Tongue (tissue), 2 donors: ENCODE results near the gene C10orf143.

DNA sequence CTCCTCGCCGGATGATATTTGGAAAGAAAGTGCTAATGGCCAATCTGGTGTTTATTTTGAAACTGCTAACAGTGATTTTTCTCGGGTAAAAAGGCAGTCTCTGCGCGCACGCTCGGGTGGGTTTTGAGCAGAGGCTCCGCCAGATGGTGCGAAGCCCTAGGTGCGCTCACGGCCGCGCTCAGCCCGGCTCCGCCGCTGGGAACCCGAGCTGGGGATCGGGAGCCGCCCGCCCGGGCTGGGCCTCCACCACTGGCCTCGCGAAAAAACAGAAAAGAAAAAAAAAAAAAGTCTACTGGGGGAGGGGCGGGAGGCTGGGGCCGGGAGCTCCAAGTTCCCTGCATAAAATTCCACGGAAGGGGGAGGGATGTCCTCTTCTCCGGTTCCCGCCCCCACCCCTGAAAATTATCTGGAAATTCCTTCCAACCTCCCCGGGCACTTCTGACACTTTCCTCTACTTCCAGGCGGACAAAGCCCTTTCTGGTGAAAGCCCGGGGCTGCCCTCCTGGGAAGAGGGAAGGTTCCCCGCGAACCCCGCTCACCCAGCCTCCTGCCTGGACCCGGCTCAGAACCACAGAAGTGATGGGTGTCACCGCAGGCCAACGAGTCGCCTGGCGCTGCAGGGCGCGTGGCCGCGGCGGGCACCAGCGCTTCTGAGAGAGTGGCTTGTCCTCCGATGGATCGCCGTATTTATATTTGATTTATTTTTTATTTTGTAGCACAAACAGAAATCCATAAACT, 4.1 kb downstream of the EBF3 start:
- RAMPAGE, long total RNA: no peak

DNA sequence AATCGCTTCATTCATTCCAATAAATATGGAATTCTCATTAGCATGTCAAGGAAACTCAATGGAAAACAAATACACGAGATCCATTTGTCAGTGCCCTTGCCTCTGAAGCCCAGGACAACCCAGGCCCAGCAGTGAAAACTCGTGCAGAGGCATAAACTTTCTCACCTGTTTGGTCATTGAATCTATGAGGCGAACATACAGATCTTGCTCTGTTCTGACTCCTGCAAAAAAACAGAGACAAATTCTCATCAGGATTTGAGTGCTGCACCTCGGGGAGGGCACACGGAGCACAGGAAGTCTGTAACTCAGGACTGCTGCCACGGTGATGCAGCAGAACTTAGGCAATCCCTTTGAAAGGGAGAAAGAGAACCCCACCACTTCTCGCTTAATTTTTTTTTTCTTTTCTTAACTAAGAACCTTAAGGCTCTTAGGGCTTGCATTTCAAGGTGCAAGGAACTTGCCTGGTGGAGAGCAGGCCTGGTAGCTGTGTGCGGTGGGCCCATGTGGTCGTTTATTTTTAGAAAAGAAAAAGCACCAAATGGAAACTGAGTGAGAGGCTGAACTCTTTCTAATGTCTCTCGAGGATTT, 2.0 kb downstream of the EBF3 start:
- RAMPAGE, long total RNA: no peak

DNA sequence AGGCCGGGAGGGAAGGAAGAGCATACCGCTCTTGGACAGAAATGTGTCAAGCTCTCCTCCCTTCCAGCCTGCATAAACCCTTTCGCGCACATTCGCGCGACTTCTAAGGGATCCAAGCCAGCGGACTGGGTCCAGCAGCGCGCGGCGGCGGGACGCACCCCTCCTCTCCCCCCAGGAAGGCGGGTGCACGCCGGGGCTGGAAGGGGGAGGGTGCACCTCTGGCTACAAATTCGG, 6.6 kb upstream of the EBF3 start:
- RAMPAGE, long total RNA: no peak

DNA sequence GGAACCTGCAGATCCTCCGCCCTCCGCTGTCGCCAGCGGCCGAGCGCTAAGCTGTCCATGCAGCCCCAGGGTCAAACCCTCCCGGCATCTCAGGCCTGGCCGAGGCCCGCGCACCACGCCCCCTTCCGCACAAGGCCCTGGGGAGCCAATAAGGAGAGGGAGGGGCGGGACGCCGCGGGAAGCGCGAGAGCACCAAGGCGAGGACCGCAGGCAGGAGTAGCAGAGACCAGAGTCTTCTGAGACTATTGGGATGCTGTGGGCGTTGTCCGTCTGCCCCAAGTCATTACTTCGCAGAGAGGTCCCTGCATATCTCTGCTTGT, at the start of gene C10orf143:
C10orf143 (minus strand) TSS at position 117 of the 320 bp plus-strand sequence.
- RAMPAGE, long total RNA: no peak

DNA sequence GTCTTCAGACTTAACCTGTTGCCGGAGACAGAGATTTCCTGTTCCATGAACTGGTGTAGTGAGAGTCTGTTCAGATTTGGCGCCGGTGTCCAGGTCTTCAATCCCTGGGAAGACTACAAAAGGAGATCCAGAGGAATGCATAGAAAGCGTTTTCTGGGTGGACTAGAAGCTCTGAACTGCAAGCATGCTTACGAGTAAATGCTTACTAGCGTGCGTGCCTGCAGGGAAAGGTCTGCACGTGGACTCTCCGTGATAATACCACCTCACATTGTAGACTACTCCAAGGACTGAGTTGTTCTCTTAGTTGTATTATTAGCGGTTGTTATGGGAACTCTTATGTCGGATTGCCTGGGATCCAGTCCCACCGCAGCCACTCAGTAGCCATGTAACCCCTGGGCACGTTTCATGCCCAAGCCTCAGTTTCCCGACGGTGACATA, 958 bp downstream of the GLRX3 start:
- RAMPAGE, long total RNA: no peak

DNA sequence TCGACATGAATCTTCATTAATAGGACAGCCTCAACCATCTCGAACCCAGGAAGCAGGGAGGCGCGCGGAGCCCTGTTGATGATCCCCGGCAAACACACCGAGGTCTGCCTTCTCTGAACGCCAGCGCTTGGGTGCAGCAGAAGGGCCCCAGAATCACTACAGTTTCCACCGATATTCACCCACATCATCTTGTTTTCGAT, 563.6 kb downstream of the TCERG1L start:
- RAMPAGE, long total RNA: no peak

DNA sequence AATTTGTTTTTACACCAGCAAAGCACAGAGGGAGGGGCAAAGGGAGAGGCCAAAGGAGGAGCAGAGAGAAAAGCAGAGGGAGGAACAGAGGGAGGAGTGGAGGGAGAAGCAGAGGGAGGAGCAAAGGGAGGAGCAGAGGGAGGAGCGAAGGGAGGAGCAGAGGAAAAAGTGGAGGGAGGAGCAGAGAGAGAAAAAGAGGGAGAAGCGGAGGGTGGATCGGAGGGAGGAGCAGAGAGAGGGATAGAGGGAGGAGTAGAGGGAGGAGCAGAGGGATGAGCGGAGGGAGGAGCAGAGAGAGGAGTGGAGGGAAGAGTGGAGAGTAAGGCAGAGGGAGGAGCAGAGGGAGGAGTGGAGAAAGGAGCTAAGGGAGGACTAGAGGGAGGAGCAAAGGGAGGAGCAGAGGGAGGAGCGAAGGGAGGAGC, 73.8 kb upstream of the TCERG1L start:
- RAMPAGE, long total RNA: no peak

GRCh38 chr10:131911454-131912391, 10.9 kb downstream of the PPP2R2D start:
- RAMPAGE, long total RNA: no peak

DNA sequence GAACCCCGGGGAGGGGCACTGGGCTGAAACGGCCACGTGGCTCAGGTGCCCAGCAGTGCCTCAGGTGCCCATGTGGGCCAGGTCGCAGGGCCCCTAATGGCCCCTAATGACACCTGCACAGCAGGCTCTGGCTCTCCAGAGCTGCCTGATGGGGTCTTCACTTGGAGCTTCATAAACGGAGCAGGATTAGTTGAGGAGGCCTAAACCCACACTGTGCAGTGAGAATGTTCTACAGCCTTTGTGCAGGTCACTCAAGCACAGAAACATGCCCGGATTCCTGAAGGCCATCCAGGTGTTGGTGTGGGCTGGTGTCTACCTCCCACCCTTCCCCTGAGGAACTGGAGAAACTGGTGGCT, 32.8 kb upstream of the DPYSL4 start:
- RAMPAGE, long total RNA: no peak

GRCh38 chr10:132175797-132176858, 10.6 kb upstream of the DPYSL4 start:
- RAMPAGE, long total RNA: no peak

DNA sequence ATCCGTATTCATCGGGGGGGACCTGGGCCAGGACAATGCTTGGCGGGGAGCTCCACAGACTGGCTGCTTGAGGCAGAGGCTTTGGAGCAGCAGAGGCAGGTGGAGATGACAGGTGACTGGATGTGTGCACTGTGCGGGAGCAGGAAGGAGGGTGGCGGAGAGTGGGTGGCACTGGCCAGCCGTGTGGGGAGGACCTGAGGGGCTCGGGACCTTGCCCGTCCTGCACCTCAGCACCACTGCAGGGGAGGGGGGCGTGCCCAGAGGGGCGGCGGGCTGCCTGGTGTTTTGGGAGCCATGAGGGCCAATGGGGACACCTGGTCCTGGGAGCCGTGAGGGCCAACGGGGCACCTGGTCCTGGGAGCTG, 13.3 kb downstream of the PWWP2B start:
- RAMPAGE, long total RNA: no peak

DNA sequence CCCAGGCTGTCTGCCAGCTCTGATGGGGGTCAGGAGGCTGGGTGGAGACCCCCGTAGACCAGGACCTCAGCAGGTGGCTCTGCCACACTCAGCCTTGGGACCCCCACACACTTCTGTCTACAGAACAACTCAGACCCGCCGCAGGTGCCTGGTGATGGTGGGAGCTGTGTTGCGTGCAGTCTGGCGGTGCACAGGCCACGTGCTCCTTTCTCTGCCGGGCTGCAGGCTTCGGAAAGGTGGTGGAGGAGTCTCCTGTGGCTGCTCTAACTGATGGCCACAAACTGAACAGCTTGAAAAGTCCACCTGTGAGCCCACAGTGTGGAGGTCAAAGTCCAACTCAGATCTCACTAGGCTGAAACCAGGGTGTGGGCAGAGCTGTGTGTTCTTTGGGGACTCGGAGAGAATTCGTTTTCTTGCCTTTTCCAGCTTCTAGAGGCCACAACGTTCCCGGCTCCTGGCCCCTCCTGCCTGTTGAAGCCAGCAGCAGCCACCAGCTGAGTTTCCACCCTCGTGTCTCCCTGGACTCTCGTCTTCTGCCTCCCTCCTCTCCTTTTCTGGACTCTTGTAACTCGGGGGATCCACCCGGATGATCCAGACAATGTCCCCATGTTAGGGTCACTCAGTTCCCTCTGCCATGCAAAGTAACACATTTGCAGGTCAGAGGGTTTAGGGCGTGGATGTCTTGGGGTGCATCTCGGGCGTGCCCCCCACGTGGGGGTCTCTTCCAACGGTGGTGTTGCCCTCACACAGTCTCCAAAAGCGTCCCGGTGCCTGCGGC, 62.6 kb downstream of the PWWP2B start:
- RAMPAGE, long total RNA: no peak

DNA sequence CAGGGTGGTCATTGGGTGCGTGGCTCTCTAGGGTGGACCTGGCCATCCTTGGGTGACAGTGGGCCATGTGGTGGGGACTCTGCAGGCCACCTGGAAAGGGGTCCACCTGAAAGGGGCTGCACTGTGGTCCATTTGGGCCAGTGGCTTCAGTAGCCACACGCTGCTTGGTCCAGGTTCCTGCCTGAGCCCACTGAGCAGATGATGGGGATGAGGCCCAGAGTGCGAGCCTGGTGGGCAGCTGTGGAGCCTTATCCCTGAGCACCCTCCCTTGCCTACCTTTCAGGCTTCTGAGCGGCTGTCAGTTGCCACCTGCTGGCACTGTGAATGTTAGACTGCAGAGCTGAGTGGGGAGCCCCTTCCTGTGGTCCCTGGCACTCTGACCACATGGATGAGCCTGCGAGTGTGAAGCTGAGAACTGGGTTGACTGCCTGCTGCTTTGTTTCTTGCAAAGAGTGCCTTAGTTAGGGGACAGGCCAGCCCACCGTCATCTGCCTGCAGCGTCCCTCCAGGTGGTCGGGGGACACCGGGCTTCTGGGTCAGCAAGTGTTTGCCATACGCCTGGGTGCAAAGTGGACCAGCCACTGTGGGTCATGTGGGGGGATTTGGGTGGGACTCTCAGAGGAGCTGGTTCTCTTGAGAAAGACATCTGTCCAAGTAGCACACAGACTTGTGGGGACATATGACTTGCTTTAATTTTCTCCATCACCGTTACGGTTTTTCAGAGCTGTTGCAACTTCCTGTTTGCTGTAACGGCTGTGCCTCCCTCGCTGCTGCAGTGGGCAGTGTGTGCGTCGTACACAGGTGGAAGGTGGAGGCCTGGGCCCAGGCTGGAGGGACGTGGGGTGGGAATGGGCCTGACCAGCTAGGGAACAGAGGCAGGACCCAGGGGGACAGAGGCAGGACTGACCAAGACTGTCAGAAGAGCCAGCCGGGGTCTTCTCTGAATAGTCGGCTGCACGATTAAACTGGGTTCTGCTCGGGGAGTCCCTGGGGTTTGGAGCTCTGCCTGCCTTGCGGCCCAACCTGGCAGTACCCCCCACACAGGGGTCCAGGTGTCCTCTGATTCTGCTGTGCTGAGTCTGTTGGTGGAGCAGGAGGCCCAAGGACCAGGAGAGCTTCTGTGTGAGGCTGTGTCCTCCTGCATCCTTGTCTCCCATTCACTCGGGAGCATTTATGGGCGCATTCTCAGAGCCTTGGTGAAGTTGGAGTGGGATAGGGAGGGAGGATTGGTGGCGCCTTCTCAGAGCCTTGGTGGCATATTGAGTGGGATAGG, 13.7 kb downstream of the INPP5A start:
- RAMPAGE, long total RNA: no peak

DNA sequence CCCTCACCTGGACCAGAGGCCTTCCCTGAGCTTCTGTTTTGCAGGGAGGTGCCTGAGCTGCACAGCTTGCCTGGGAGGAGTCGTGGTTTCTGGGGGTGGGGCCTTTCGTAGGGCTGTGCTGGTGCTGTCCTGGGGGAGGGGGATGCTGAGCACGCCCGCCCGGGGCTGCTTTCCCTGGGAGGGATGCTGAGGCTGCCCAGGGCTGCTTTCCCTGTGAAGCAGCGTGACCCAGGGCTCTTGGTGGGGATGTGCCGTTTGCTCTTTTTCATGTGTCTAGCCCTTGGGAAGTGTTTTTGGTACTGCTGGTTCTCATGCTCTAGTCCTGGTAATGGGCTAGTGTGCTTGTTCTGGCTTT, 34.7 kb downstream of the INPP5A start:
- RAMPAGE, long total RNA: no peak

- RAMPAGE, long total RNA: no peak
Measured at GRCh38 chr10:132903107-132903547, 39.2 kb downstream of the CFAP46 start.

GRCh38 chr10:132913021-132913573, 29.3 kb downstream of the CFAP46 start:
- RAMPAGE, long total RNA: no peak

- RAMPAGE, long total RNA: no peak
Measured at GRCh38 chr10:132961066-132961568, 18.7 kb upstream of the CFAP46 start.

- RAMPAGE, long total RNA: no peak
Measured at GRCh38 chr10:133013457-133014075, 71.2 kb upstream of the CFAP46 start.

GRCh38 chr10:133151585-133152174, 8.3 kb upstream of the KNDC1 start:
- RAMPAGE, long total RNA: no peak

- RAMPAGE, long total RNA: no peak
Measured at GRCh38 chr10:133230381-133230845, 396 bp downstream of the UTF1 start.